Thoracic aorta endothelial cell (primary cell): Measurements from ENCODE around the genes ZNF320, ZNF888, LENG8 and LILRA1.

- CAGE, long polyA plus RNA = no peak
These were observed at the start of gene ZNF320 for GRCh38 chr19:52897112-52898052. ZNF320 (minus strand) TSS chr19:52897635.

DNA sequence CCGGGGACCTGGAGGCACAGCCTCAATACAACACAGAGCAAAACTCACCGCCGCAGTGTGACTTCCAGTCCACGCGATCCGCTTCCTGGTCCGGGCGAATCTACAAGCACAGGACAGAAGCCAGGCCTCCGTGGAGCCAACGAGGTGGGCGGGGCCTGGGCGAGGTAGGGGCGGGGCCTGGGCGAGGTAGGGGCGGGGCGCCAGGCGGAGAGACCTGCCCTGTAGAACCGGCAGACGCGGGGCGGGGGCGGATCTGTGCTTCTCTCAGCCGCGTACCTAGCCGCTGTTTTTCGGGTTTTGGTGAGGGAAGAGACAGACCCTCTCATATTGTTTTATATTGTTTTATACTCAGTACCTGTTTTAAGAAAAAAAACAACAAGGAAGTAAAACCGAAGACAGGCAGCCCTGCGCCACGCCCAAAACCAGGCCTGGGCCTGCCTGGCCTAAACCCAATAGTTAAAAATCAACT lies at the start of gene ZNF888:
Gene ZNF888, minus strand, starts transcription at position 108 of the 469 bp plus-strand sequence.
- CAGE, long polyA plus RNA = no peak

GRCh38 chr19:53076873-53077408 lies 26.3 kb downstream of the ZNF160 start:
- CAGE, long polyA plus RNA = no peak

- CAGE, long polyA plus RNA = no peak
These were observed 4.9 kb upstream of the ZNF765 start for GRCh38 chr19:53389946-53390549.

DNA sequence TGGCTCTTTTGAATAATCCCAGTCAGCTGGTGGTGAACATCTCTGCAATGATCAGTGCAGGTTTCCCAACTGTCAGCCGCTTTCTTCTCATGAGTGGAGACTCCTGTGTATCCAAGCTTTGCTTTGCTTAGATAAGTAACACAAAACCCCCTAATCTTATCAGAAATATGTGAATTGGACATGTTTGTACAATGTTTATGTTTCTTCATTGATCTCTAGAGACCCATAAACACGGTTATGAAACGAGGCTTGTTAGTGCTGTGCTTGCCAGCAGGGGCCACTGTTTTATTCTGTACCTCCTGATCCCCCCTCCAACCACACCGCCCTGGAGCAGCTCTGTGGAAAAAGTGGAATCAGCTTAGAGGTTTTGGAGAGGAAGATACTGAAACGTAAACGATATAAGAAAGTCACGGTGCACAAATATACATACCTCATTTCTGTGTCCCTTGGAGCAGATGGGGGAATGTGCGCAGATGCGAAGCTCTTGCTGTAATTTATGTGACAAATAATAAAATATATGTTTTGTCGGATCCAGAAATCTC lies 8.2 kb upstream of the ZNF761 start:
- CAGE, long polyA plus RNA = no peak

GRCh38 chr19:53560814-53561360 lies 22.9 kb downstream of the ZNF331 start:
- CAGE, long polyA plus RNA = no peak

GRCh38 chr19:53573869-53574225 lies 35.9 kb downstream of the ZNF331 start:
- CAGE, long polyA plus RNA = no peak

- CAGE, long polyA plus RNA = no peak
These were observed 5.9 kb upstream of the CACNG6 start for GRCh38 chr19:53985196-53986184.

- CAGE, long polyA plus RNA = no peak
These were observed 3.7 kb upstream of the CACNG6 start for GRCh38 chr19:53987721-53988147.

GRCh38 chr19:54019885-54020562 lies 28.6 kb downstream of the CACNG6 start:
- CAGE, long polyA plus RNA = no peak

DNA sequence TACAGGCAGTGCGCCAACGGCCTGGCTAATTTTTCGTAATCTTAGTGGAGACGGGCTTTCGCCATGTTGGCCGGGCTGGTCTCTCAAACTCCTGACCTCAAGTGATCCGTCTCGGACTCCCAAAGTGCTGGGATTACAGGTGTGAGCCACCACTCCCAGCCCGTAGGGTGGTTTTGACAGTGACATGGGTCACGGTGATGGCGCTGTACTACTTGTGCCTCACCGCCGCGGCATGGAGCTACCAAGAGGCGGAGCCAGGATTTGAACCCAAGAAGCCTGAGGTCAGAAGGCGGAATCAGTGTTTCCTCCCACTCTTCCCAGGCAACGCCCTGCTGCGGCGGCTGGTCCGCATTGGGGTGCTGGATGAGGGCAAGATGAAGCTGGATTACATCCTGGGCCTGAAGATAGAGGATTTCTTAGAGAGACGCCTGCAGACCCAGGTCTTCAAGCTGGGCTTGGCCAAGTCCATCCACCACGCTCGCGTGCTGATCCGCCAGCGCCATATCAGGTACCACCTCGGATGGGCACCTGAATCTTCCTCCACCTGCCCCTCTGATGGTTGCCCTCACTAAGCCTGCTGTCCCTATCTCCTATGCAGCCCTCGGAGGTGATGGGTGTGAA lies 5.4 kb downstream of the RPS9 start:
- CAGE, long polyA plus RNA = no peak

DNA sequence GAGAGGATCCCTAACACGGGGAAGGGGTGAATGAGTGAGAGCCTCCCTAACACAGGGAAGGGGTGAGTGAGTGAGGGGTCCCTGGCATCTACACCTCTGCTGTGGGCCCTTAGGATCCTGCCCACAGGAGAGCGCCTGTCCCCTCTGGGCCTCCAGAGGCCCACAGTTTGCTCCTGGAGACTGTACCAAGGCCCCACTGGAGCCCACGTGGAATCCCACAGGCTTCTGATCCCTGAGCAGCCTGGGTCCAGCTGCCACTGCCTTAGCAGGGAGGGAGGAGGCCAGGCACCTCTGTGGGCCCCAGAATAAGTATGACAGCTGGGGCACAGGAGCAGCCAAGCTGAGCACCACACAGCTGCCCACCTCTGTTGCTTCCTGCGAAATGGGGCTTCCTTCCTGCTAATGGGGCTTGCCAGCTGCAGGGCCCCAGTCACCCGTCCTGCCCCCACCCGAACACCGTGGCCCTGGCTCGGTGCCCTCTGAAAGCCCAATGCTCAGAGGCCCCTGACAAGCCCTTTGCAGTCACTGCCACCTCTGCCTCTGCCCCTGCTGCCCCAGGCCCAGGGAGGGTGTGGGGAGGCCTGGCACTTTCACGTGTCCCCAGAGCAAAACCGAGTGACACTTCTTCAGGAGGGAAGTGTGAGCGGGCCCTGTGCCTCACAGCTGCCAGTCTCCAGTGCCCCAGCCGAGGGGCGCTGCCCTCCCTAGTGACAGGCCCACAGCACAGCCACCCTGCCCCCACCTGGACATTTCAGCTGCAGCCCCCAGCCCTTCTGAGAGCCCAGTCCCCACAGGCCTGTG lies 4.5 kb upstream of the LILRB2 start:
- CAGE, long polyA plus RNA = no peak

GRCh38 chr19:54373490-54374159 lies 8.9 kb upstream of the LAIR1 start:
- CAGE, long polyA plus RNA = no peak

GRCh38 chr19:54449149-54449353 lies at the start of gene LENG8:
LENG8 (plus strand) TSS chr19:54449199.
- CAGE, long polyA plus RNA = no peak

GRCh38 chr19:54458298-54458860 lies 5.2 kb downstream of the LENG9 start:
- CAGE, long polyA plus RNA = no peak

GRCh38 chr19:54462350-54462591 lies 1.3 kb downstream of the LENG9 start:
- CAGE, long polyA plus RNA = no peak

DNA sequence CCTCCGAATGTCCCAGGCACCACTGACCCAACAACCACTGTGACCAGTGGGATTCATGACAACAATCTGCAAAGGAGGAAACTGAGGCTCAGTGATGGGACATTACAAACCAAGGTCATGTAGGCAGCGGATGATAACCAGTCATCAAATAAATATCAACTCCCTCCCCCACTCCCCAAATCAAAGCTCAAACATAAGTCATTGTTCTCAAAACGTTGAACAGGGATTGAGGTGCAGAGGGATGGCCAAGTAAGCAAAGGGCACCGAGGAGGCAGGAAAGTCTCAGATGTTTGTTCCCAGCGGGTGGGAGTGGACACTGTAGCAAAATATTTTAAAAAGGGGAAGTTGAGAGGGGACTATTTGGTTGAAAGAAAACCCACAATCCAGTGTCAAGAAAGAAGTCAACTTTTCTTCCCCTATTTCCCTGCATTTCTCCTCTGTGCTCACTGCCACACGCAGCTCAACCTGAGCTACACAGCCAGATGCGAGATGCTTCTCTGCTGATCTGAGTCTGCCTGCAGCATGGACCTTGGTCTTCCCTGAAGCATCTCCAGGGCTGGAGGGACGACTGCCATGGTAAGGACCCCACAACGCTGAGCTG lies at the start of gene LILRA1:
Gene LILRA1, plus strand, starts transcription at position 427 of the 601 bp plus-strand sequence.
- CAGE, long polyA plus RNA = no peak

- CAGE, long polyA plus RNA = no peak
These were observed 1.9 kb upstream of the LILRB4 start for GRCh38 chr19:54660631-54661473.

DNA sequence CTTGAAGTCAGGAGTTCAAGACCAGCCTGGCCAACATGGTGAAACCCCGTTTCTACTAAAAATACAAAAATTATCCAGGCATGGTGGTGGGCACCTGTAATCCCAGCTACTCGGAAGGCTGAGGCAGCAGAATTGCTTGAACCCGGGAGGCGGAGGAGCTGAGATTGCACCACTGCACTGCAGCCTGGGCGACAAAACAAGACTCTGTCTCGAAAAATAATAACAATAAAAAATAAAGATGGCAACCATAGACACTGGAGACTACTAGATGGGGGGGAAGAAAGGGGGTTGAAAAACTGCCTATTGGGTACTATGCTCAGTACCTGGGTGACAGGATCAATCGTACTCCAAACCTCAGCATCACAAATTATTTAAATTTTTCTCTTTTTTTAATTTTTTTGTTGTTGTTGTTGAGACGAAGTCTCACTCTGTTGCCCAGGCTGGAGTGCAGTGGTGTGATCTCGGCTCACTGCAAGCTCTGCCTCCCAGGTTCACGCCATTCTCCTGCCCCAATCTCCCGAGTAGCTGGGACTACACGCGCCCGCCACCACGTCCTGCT lies 10.5 kb downstream of the FCAR start:
- CAGE, long polyA plus RNA = no peak

- CAGE, long polyA plus RNA = no peak
These were observed 15.3 kb downstream of the FCAR start for GRCh38 chr19:54889450-54889651.